GM19239 (cell line): ENCODE data around the gene MMAA.

DNA sequence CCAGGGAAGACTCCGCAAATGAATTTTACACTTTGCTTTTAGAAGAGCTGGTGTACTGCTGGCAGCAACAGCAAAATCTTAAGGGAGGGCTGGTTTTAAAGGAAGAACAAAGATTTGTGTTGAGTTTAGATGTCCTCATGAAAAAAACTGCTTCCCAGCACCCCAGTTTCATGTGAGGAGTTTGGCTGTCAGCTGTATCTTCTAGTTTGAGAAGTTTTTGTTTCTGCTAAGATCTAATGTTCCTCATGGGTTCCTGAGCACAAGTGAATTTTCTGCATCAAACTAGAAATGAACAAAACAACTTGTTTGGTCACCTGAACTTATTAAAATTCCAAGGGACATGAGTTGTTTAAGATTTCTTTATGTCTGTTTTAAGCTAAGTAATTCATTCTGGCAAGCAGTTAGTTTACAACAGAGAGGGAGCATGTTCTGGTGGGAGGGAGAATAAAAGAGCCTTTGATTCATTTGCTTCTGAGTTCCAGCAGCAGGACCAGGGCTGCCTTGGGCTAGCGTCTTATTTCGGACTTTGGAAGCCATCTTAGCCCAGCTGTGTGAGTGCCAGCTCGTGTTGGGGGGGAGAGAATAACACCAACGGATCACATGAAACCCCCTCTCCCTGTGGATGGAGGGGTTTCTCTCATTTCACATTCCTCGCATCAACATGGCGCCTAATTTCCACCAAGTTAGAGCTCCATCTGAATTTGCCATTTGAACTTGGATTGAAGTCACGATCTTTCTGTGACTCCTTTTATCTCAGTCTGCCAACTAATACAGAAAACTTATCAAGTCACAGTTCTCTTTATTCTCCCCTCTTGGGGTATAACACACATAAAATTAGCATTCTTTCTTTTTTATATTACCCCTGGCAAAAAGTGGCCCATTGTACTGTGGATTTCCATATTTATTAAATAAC, 7.3 kb downstream of the GAB1 start:
- RRBS, result no CpG with 5 or more reads among the region's 8 CpGs

GRCh38 chr4:143384326-143384872, 47.7 kb downstream of the GAB1 start:
- RRBS, result no CpG with 5 or more reads among the region's 5 CpGs

DNA sequence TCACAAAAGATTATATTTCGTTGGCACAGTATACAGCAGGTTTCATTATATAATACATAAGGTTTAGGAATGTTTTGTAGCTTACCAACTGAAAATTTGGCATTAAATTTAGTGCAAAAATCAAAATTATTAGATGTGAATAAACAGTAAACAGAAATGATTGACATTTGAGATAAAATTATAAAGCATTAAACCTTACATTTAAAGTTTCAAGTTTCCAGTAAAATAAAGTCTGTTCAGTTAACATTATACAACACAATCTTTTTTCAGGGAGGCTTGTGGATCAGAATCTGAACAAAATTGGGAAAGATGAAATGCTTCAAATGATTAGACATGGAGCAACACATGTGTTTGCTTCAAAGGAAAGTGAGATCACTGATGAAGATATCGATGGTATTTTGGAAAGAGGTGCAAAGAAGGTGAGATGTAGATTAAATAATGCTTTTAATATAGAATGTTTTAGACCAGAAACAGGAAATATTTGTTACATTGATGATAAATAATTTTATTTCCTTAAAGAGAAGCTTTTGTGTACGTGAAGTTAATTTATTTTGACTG, 29.8 kb downstream of the SMARCA5 start:
- RRBS, result no CpG with 5 or more reads among the region's 3 CpGs

DNA sequence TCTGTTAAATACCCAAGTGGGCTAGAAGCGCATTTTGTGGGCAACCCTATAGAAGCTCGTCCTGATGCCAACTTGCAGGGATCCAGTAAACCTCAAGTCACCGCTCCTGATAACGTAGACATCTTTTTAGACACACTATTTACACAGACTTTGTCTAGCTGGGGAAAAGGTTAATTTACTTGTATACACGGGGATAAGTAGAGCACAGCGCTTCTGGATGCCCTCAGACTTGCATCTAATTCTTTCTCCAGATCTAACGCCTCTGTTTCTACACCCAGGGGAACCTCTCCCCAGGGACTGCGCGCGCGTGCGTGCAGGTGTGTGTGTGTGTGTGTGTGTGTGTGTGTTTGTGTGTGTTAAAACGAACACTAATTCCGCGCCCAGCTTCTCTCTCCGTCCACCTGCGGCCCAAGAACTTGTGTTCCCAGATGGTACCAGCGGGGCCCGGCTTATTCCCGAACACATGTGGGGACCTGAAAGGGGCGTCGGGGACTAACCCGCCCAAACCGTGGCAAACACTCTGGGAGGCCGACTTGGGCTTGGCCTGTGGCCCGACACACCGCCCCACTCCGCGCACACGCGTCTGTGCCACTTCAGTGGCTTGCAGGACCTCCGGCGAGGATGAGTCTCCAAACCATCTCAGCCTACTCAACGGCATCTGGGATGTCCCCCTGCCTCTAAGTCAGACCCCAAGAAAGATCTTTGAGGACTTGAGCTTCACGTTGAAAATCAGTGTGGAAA, 995 bp upstream of the HHIP start:
- RRBS, result no CpG with 5 or more reads among the region's 35 CpGs

DNA sequence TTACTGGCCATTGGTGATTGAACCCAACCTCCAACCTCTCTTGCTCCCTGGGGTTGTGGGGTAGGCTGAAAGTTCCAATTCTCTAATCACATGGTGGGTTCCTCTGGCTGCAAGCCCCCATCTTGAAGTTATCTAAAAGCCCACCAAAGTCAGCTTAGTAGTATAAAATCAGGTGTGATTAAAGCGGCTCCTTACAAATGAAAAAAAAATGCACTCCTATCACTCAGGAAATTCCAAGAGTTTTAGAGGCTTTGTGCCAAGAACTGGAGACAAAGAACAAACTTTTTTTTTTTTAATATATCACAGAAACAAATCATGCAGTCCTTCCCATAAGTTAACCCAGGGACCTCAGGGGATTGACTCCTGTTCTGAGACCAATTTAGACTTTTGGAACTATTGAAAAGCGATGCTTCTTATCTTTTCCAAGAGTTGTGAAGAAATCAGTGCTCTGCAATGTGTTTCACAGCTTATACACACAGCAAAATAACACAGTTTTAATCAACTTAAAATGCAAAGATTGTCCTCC, 53.6 kb downstream of the HHIP start:
- RRBS, result no CpG with 5 or more reads among the region's 2 CpGs

GRCh38 chr4:145137350-145138391, 39.6 kb downstream of the ABCE1 start:
- RRBS, result no CpG with 5 or more reads among the region's 9 CpGs

GRCh38 chr4:145340198-145340658, 141.4 kb upstream of the SMAD1 start:
- RRBS, result no CpG with 5 or more reads among the region's 6 CpGs

DNA sequence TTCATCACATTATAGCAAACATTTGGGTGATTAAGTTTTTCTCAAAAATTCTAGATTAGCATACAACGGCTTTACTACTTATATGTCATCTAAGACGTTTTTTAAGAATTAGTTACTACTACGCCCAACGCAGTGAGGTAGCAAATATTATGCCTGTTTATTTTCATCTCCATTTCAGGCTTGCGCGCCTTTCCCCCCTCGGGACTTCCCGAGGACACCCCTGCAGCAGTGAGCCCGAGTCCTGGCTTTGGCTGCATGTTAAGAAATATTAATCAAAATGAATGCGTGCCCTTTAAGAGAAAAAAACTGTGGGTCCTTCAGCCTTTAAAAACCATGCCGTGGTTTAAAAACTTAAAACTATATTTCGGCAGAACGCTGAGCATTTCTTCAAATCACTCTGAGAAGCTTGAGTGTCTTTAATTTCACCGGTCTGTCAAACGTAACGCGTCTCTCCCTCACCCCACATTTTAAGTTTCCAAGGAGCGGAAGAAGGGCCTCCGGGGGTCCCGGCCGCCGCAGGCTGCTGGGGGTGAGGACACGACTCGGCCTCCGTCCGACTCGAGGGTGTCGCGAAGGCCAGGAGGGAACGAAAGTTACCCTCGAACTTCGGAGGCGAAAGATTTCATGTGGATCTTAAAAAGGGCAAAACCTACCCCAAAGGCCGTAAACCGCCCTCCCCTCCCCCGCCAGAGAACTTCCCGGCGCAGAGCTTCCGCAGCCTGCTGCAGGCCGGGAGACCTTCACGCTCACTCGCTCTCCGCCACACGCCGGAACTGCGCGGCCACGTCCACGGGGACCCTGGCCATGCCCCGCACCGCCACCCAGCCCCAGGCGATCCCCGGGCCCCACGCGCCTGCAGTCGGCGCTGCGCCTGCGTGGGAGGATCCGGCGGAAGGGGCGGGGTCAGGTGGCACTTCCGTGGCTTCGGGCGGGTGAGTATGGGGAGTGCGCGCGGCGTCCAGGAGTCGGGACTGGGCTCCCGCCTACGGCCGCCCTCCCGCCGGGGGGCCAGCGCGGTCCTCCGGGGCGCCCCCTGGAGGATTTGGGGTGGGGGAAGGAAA, at the start of gene MMAA:
TSS of gene MMAA (plus strand) at position 910 of the 1,061 bp plus-strand sequence.
- RRBS, result 1% methylated on average over 22 of the region's 79 CpGs

DNA sequence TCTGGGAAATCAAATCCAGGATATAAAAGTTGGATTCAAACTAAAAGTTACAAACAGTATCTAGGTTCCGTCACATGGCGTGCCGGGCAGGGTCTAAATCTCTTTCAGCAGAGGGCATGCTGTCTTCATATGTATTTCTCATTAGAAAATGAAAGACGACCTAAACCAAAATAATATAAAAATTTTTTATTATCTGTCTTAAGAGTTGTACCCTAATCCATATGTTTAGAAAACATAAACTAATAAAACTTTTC, 579 bp downstream of the MMAA start:
- RRBS, result no CpG with 5 or more reads among the region's 4 CpGs

DNA sequence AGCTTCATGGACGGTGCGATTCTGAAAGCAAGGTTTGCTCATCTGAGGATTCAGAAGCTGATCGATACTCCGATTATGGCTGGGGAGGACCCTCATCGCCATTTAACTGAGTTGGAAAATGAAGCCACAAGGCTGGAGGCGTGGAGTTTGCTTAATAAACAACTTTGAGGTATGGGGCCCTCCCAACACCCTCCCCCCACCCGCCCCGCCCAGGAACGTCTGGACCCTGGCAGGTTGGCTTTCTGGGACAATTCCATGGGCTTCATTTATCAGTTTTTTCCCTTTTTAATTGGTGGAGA, 52.5 kb downstream of the C4orf51 start:
- RRBS, result no CpG with 5 or more reads among the region's 9 CpGs

- RRBS, result 5% methylated on average over 39 of the region's 88 CpGs
These were observed 53.2 kb downstream of the C4orf51 start for GRCh38 chr4:145732750-145733923.

- RRBS, result 98% methylated on average over 7 of the region's 25 CpGs
These were observed 81.6 kb downstream of the C4orf51 start for GRCh38 chr4:145761433-145762015.

- RRBS, result no CpG with 5 or more reads among the region's 6 CpGs
These were observed 982 bp upstream of the EDNRA start for GRCh38 chr4:147479951-147480279.

DNA sequence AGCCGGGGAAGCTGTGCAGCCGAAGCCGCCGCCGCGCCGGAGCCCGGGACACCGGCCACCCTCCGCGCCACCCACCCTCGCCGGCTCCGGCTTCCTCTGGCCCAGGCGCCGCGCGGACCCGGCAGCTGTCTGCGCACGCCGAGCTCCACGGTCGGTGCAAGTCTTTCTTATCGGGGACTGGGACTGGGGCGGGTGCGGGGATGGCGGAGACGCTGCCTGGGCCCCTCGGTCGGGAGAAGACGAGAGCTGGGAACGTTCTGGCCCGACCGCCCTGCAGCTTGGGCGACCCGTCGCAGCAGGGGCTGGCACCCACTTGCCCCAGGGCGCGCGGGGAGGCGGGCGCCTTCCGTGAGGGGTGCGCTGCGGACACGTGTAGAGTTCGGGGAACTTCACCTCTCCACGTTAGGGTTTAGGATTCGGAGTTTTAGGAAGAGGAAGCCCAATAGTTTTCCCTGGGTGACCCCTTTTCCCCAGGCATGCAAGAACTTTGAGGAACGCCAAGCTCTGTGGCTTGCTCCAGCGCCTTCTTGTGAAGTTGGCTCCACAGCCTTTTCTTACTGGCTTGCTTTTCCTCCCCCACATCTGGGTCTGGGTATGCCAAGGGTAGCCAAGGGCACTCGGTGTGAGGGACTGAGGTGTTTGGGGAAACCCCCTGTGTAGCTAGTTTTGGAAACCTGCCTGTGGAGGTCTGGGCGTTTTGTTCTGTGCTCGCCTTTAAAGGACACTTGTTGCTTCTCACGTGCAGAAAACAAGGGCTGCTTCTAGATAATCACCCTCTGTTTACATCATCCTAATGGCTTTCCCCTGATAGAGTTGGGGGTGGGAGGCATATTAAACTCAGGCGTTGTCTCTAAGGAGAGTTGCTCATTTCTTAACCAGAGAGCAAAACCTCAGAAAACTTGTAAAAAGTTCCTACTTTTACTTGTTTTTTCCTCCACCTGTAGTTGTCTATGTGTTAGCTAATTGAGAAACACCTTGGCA, 620 bp downstream of the EDNRA start:
- RRBS, result no CpG with 5 or more reads among the region's 57 CpGs

DNA sequence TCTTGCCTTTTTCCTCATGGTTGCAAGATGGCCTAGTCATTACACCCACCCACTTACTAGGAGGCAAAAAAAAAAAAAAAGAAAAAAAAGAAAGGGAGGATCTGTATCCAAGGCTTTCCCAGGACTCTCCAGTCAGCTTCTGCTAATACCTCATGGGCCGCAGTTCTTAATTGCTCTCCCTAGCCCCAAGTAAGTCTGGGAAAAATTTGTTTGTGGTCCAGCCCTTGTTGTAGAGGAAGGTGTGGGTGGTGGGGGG, 24.1 kb downstream of the ARHGAP10 start:
- RRBS, result no CpG with 5 or more reads among the region's 1 CpG

- RRBS, result no CpG with 5 or more reads among the region's 6 CpGs
These were observed 190.0 kb downstream of the ARHGAP10 start for GRCh38 chr4:147921717-147922405.

- RRBS, result no CpG with 5 or more reads among the region's 4 CpGs
These were observed 239.2 kb downstream of the ARHGAP10 start for GRCh38 chr4:147971141-147971519.

DNA sequence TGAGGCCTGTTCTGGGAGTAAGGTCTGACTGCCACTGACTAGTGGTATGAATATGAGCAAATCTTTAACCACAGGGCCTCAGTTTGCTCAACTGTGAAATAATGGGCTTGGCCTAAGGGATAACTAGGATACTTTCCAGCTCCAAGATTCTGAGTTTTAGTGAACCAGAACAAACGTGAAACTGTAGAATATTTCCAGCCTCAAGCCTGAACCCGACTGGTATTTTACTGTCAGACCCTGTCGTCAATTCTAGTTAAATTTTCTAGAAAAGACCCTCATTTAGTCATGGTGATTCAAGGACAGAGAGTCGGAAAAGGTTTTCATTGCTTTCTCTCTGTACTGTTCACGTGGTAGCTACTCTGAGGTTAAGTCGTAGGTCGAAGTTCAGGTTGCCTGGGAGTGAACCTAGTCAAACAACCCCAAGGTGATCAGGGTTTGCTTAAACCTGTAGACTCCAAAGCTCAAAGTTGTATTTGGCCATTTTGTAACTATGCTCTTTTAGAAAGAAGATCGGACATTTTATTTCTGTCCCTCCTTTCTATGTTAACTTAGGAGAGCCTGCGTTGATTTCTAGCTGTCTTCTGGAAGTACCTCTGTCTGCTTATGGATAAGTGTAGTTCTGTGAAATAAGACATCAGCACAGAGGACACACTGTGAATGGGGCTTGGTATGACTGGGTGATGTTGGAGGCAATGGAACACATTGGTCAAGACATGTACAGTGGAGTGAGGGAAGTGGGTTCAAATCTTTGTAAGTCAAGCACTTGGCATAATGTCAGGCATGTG, 283.6 kb downstream of the ARHGAP10 start:
- RRBS, result no CpG with 5 or more reads among the region's 9 CpGs

GRCh38 chr4:148023851-148024189, 291.9 kb downstream of the ARHGAP10 start:
- RRBS, result no CpG with 5 or more reads among the region's 5 CpGs

GRCh38 chr4:148100885-148101596, 341.2 kb downstream of the NR3C2 start:
- RRBS, result no CpG with 5 or more reads among the region's 5 CpGs